Glomerular endothelial cell (primary cell): ENCODE measurements around a stretch of chr20.

GRCh38 chr20:59605144-59605867, 966 bp downstream of the PHACTR3 start:
- RAMPAGE, long total RNA = no peak

DNA sequence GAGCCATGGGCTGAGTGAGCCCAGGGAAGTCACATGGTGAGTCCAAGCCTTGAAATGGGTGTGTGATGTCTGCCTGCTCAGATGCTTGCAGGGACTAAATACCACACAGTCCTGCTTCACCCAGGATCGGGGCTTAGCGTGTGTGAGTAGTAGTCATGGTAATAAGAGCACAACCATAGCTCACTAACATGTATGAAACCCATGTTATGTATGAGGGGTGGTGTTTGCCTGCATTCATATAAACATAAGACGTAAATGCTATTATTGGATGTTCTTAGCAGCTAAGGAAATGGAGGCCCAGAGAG, 112.6 kb downstream of the SYCP2 start:
- RAMPAGE, long total RNA = no peak

- RAMPAGE, long total RNA = no peak
These were observed 107.3 kb downstream of the SYCP2 start for GRCh38 chr20:59826202-59826501.

DNA sequence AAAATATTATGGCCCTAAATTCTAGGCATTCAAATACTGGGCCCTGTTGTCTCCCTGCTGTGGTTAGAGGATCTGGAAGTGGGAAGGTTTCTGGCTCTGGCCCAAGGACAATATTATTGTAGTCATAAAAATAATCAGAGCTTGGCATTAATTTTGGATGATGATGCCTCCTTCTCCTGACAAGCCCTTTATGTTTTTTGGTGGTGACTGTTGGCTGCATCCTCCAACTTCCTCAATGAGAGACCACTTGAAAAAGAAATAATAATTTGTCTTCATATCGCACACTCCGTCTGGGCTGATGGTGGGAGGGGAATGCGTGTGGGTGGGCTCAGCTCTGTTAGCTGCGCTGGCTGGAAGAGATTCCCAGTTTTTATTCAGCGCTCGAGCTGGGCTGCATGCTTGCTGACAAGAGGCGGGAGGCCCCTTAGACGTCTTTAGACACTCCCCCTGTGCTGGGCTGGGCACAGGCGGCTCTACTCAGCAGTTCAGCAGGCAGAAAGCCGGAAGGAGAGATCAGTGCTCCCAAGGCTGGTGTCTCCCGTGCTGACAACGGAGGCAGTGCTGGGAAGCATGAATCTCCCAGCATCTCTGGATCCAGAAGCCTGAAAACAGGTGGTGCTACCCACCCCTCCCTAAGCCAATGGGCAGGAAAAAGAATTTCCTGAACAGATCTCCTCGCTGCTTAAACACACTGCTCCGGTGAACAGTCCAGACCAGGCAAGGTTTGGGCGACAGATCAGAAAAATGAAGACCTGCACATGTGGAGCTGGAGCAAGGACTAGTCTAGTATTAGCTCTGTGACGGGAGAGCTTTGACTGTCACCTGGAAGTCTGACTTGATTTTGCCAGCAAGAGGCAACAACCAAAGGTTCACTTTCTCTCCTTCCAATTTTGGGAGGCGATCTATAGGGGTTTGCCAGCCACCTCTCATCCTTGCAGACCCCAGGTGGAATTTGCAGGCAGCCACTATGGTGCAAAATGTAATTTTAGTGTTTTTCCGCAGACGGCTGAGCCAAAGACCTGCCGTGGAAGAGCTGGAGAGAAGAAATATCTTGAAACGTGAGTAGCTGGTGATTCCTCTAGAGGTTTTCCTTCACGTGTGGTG, 97.6 kb downstream of the SYCP2 start:
- RAMPAGE, long total RNA = no peak

DNA sequence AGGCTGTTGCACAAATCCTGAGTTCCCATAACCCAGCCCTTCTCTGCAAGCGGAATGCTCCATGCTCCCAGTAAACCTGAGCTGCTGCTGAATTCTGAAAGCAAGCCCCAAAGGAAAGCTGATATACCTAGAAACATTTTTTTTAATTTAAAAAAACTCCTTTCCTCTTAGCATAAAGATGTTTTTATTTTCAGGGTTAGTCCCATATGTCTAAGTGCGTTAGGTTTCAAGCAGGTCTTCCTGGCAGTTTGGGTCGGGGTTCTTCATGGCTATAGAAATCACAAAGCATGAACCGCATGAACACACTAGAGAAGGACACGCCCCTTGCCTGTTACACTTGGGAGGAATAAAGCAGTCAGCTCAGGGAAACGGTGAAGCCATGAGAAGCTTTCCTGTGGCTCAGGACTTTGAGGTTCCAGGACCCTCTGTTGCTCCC, 96.8 kb downstream of the SYCP2 start:
- RAMPAGE, long total RNA = no peak

DNA sequence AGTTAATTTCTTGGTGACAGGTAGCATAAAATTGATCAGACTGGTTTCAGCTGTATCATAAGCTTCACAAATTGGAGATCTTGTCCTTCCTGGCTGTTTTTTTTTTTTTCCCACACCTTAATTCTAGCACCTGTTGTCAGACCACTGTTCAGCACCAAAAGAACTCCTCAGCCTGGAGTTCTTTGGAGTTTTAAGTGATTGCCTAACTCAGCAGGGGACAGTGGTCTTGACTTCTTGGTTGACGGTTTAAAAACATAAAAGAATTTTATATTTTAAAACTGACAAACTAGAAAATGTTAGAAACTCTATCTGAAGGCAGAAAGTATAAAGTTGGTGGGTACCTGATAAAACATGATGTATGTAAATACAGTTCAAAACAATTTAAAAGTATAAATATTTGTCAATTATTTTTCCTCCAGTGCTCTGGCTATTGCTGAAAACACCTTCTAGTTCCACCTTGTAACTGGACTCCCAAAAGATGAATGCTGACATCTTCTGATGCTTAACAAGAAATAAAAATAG, 2.5 kb downstream of the PPP1R3D start:
- RAMPAGE, long total RNA = no peak

GRCh38 chr20:60055524-60056185, 97.4 kb downstream of the CDH26 start:
- RAMPAGE, long total RNA = no peak

DNA sequence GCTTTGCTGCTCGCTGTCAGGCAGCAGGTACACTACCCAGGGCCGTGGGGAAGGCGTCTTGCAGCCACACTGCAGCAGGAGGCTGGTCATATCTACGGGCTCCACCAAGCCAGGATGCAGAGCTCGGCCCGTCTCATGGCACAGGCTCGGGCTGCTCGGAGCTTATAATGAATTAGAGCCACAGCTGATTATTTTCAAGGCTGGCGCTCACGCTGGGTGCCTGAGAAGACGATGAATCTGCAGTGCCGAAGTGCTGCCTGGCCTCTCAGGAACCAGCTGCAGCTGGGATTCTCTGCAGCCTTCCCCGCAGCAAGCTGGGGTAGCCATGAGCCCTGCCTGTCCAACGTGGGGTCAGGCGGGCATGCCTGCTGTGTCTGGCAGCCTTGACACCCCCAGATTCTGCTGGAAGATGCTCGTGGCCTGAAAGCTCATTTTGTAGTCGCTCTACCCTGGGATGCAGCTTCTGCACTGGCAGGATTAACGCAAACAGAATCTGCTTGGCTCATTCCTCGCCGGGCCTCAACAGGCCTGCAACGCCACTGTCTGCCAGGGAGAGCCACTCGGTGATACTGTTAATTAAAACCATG, 104.2 kb downstream of the CDH26 start:
- RAMPAGE, long total RNA = no peak

- RAMPAGE, long total RNA = no peak
These were observed 497.1 kb downstream of the CDH26 start for GRCh38 chr20:60455288-60455767.

- RAMPAGE, long total RNA = no peak
These were observed 509.5 kb downstream of the CDH26 start for GRCh38 chr20:60467693-60468198.

DNA sequence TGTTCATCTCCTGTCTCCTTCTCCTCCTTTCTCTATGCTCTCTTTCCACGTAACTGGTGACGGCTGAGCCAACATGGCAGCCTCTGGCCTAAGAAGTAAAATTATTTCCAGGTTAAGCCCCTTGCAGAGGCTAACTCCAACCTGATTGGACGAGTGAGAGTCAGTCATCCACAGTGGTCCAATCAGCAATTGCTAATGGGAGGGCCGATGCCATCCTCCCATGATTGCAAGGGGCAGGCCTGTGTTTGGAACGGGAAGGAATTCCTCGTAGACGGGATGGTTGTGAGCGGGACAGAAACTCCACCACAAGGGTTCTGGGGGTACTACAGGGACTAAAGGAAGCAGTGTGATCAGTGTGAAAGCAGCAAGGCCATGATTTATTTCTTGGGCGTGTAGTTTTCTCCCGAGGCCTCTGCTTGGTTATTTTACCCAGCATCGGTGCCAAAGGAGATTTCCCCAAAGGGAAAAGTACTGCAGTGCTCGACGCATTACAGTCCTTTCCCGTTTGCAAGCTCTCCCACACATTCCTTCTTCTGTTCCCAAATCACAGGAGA, 501.8 kb upstream of the CDH4 start:
- RAMPAGE, long total RNA = no peak

DNA sequence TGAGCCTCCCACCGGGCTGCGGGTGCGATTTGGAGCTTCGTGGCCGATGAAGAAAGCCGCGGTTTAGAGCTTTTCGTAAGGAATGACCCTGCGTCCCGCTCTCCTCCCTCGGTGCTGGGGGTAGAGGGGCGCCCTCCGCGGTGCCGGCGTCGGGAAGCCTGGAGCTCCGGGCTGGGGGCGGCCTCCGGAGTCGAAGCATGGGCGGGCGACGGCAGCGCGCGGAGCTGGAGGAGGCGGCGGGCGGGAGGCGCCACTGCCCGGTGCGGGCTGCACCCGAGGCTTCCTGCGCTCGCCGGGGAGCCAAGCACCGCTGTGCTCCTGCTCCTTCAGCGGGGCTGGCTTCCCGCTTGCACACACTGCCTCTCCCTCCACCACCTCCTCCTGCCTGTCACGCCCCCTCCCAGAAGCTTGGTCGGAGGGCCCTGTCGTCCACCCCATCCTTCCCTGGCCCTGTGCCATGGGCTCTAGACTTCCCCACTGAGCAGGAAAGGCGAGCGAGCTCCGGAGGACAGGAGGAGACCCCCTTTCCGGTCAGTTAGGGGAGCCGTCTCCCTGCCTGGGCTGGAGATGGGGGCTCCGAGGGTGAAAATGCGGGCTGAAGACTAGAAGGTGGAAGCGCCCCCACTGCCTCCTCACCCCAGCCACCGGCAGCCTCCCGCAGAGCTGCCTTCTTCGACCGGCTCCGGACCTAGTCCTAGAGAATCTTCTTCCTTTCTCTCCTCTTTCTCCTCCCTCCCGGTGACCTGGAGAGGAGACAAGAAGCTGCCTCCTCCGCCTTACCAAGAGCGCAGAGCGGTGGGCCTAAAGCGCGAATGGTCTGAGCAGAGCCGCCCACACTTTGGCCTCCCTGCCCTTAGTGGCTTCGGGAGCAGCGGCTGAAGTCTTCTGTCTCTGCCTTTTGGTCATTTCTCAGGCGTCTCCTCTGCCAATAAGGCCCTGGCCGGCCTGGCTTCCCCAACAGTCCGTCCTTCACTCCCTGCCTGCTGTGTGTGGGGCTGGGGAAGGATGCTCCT, 1.9 kb downstream of the CDH4 start:
- RAMPAGE, long total RNA = no peak

DNA sequence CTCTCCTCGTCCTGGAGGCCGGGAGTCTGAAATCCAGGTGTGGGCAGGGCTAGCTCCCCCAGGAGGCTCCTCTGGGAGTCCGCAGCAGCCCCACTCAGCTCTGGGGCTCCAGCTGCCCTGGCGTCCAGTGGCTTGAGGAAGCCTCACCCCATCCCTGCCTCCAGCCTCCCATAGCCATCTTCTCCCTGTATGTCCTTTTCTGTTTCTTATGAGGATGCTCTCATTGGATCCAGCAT, 387.1 kb downstream of the TAF4 start:
- RAMPAGE, long total RNA = no peak

- RAMPAGE, long total RNA = no peak
These were observed 66.8 kb downstream of the TAF4 start for GRCh38 chr20:61998794-61999363.

GRCh38 chr20:62040152-62040687, 25.5 kb downstream of the TAF4 start:
- RAMPAGE, long total RNA = no peak

DNA sequence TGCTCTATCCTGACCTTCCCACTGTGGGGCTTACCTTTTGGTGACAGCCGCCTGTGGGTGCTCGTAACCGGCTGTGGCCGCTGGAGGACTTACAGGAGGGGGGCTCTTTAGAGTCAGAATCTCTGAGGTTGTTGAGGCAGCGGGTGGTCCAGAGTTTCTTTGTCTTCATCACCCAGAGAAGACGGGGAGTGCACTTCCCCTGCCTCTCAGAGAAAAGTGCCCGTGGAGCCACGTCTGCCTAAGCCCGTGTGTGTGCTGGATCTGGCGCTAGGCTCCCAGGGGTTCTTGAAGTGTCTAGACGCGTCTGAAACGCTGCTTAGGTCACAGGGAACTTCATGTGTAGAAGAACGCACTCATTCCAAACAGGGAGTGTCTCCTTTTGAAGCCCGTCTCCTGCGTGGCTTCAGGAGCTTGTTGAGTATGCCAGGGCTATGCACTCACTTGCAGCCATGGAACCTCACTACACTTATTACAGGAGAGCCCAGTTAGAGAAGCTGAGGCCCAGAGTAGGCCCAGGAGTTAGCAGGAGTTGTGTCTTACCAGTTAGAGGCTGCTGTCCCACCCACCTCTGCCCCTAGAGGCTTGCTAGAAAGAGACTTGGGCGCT, 1.2 kb downstream of the LSM14B start:
- RAMPAGE, long total RNA = no peak

DNA sequence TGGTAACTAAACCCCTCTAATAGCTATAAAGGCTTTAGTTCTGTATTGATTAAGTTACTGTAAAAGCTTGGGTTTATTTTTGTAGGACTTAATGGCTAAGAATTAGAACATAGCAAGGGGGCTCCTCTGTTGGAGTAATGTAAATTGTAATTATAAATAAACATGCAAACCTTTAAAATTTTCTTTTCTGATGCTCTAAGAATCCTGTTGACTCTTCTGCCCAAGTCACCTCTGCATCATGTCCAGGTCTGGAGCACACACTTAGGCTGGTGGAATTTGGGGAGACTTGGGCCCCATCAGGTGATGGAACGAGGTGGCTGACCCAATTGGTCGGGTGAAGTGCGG, 8.0 kb downstream of the PSMA7 start:
- RAMPAGE, long total RNA = no peak

- RAMPAGE, long total RNA = no peak
These were observed 3.8 kb downstream of the PSMA7 start for GRCh38 chr20:62139221-62140048.

GRCh38 chr20:62149231-62150072, 5.9 kb downstream of the SS18L1 start:
- RAMPAGE, long total RNA = no peak

DNA sequence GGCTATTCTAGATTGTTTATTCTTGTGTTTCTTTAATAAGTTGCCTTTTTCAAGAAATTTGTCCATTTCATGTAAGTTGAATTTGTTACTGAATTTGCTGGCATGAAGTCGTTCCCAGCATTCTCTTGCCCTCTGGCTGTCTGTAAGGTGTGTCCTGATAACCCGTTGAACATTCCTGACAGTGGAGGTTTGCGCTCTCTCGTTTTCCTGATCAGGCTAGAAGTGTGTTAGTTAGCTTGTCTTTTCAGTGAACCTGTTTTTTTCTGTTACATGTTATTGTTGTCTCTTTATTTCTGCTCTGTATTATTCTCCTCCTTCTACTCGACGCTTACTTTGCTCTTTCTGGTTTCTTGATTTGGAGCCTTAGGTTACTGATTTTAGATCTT, 4.7 kb downstream of the MTG2 start:
- RAMPAGE, long total RNA = no peak